Measurements from ENCODE around the genes TRDN, RSPO3 and ARHGAP18.

- PRO-cap = no peak
Measured at GRCh38 chr6:122833053-122833620, 44.1 kb downstream of the SMPDL3A start.

- PRO-cap = no peak
Measured at GRCh38 chr6:123636739-123637327, at the start of gene TRDN. Gene TRDN (minus strand): TSS chr6:123636950.

GRCh38 chr6:123802198-123802643 lies 1.4 kb upstream of the NKAIN2 start:
- PRO-cap = no peak

DNA sequence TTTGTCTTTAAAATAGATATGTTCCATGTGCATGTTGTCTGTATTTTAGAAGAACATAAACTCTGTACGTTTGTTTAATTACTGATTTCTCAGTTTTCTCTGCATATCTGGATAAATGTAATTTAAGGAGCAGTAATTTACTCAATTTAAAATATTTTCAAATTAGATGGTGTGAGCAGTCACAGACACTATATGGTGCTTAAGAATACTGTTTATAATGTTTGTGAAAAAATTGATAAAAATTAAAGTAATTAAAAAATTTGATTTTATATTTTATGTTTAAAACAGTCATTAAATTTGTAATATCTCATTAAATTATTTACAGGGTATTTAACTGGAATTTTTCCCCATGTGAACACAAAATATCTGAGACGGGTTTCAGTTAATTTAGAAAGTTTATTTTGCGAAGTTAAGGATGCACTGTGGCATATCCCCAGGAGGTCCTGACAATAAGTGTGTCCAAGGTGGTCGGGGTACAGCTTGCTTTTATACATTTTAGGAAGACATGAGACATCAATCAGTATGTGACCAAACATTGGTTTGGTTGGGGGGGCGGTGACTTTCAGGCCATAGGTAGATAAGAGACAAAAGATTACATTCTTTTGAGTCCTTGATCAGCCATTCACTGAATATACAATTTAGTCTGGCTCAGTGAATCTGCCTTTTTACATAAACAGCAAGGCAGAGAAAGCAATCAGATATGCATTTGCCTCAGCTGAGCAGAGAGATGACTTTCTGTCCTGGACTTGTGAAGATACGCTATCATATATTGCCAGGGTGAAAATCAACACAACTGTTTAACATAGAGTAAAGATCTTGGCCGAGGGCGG lies 18.9 kb downstream of the RNF217 start:
- PRO-cap = no peak

GRCh38 chr6:125044907-125045581 lies 82.8 kb downstream of the RNF217 start:
- PRO-cap = no peak

GRCh38 chr6:125707188-125707522 lies 42.3 kb upstream of the HEY2 start:
- PRO-cap = no peak

- PRO-cap = no peak
Measured at GRCh38 chr6:125884894-125885352, 71.6 kb upstream of the HINT3 start.

- PRO-cap = no peak
Measured at GRCh38 chr6:125945438-125945864, 11.1 kb upstream of the HINT3 start.

DNA sequence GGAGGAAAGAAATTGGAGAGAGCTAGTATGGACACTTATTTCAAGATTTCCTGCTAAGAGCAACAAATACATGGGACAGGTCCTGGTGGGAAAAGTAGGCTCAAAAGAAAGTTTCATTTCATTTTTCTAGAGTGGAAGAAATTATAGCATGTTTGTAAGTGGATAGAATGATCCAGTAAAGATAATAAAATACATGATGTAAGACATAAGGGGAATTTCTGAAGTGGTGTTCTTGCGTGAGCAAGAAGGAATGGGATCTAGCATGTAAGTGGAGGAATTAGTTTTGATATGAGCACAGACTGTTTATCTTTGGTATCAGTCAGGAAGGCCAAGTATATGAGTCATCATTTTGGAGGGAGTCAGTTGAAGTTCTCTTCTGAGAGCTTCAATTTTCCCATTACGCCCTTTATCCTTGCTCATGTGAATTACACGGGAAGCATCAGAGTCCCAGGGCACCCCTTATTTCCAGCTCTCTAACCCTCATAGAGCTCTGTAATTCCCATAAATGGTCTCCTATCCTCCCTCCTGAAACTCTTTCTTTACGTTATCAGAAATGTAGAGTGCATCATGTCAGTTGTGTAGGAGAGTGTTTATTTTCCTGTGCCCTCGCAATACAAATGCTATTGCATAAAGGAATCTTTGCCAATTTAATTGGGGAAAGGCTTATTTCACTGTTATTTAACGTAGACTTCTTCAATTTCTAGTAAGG lies 10.3 kb upstream of the HINT3 start:
- PRO-cap = bidirectional peak, plus-strand start at position 409 of the sequence, minus-strand start at position 106 of the sequence

- PRO-cap = no peak
Measured at GRCh38 chr6:125957848-125958459, 1.4 kb downstream of the HINT3 start.

DNA sequence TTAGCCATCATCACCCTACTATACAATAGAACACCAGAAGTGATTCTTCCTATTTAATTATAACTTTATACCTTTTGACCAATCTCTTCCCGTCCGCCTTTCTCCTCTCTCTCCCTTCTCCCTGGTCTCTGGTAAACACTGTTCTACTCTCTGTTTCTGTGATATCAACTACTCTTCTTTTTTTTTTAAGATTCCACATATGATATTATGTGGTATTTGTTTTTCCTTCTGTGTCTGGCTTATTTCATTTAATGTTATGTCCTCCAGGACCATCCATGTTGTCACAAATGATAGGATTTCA lies 19.9 kb upstream of the CENPW start:
- PRO-cap = no peak

DNA sequence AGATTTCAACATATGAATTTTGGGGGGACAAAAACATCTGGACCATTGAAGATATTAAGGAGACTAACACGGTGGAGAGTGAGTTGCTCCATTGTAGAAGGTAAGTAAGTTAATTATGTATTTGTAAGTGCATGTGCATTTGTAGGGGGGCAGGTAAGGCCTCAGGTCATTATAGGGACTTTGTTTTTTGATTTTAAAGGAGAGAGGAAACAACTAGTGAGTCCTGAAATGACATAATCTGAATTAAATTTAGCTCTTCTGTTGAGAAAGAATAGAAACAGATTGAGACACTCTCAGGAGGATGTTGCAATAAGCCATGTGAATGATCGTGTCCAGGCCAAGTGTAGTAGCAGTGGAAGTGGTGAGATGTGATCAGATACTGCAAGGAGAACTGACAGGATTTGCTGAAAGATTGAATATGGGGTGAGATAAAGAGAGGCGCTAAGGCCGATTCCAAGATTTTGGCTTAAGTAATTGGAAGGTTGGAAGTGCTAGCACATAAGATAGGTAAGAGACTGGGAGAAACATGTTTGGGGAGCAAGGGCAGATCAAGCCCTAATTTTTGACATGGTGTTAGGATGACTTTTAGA lies 2.6 kb upstream of the CENPW start:
- PRO-cap = no peak

DNA sequence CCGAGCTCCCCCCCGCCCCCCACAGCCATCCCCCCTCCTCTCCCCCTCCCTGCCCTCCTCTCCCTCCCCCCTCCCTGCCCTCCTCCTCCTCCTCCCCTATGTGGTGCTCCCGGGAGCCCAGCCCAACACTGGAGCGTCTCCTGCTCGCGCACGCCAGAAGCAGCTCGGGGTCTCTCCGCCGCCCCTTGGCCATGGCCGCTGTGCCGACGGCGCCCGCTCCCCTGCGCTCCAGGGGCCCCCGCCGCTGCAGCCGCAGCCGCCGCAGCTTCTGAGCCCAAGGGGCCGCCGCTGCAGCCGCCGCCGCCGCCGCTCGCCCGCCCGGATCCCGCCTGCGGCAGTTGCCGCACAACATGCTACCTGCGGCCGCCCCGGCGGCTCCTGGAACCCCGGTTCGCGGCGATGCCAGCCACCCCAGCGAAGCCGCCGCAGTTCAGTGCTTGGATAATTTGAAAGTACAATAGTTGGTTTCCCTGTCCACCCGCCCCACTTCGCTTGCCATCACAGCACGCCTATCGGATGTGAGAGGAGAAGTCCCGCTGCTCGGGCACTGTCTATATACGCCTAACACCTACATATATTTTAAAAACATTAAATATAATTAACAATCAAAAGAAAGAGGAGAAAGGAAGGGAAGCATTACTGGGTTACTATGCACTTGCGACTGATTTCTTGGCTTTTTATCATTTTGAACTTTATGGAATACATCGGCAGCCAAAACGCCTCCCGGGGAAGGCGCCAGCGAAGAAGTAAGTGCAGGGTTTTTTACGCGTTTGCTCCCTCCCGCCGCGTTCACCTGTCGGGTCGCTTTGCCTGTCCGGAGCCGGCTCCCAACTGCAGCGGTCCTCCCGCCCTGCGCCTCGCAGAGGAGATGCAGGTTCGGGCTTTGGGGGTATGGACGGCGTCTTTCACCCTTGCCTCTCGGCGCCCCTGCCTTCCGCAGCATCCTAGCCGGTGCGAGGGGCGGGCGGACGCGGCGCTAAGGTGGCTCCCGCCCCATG lies at the start of gene RSPO3:
RSPO3 (plus strand) TSS at position 128 of the 998 bp plus-strand sequence.
- PRO-cap = bidirectional peak, plus-strand start at position 156 of the sequence, minus-strand start outside the sequence; unidirectional peak, minus-strand start at position 435 of the sequence; unidirectional peak, plus-strand start at position 486 of the sequence

DNA sequence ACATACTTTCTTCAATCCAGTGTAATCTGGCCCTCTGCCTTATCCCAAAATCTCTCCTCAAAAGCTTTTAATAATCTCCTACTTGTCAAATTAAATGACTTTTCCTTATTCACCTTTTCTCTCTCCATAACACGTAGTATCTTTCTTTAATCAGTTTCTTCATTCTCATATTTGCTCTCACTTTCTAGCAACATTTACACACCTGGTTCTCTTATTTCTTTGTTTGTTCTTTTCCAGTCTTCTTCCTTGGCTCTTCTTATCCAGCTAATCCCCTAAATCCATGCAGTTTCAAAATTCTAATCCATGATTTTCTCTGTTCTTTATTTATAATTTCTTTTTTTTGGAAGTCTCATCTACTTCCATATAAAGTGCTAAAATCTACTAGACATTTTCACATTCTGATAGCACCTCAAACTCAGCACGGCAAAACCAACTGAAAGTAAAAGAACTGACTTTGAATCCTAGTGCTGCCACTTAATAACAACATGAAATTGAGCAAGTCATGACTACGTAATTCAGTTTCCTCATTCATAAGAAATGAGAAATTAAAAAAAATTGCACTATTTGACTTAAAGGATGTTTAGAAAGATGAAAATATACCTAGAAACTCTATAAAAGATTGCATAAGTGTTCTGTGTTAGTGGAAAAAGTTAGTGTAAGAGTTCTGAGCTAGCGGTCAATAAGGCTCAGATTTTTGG lies 26.3 kb downstream of the ECHDC1 start:
- PRO-cap = no peak

DNA sequence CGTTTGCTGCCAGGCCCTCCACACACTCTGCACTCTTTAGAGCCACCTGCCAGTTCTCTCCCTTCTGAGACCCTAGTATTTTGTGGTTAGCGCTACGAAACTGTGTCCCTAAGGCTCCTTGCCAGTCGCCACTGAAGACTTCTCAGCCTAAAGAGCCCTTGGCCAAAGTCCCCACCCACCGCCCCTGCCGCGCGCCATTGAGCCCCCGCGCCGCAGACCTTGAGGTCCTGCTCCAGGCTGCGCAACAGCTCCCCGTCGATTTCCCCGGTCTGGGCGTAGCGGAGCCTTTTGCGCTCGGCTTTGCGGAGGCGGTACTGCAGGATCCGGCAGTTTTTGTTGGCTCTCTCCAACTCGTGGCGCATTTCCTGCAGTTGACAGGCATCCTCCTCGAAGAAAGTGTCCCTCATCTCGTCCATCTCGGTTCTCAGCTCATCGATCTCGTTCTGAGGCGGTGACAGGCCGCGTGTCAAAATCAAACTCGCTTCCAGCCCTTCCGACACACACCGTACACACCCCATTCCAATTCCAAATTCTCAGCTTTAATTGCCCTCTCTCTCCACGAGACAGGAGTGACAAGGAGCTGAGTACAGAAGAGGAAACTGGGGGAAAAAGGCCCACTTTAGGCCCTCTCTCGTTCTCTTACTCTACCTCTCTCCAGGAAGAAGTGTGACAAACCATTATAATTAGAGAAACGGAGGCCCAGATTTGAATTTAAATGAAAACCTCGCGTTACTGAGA lies 55.6 kb upstream of the KIAA0408 start:
- PRO-cap = bidirectional peak, plus-strand start at position 370 of the sequence, minus-strand start at position 263 of the sequence

GRCh38 chr6:128222360-128222946 lies 297.9 kb downstream of the PTPRK start:
- PRO-cap = no peak

DNA sequence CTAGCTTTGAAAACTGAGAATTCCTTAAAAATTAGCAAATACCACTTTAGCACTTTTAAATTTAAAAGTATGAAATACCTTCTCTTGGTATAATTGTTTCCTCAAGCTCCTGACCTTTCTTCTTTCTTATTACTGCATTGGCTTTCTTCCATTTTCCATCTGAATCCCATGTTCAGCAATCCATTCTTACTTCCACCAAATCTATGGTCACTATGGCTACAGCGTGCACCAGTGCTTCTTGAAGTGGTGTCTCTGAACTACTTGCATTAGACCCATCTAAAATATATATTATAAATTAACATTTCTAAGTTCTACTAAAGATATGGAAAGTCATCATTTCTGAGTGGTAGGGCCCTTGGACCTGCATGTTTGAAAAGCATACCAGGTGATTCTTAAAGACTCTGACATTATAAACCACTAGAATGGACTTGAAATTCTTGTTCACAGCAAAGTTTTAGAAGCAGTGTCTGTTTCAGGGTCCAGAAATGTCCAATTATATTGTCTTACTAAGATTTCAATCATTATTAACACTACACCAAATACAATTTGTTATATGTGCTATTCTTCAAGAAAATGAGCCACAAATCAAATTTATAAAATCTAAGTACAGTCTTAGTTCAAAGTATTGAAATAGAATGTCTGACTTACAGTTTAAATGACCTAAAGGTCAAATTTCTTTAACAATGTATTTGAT lies 231.4 kb downstream of the PTPRK start:
- PRO-cap = no peak

- PRO-cap = no peak
Measured at GRCh38 chr6:128511208-128512046, 9.0 kb downstream of the PTPRK start.

GRCh38 chr6:129709243-129709514 lies 798 bp downstream of the ARHGAP18 start:
- PRO-cap = no peak

DNA sequence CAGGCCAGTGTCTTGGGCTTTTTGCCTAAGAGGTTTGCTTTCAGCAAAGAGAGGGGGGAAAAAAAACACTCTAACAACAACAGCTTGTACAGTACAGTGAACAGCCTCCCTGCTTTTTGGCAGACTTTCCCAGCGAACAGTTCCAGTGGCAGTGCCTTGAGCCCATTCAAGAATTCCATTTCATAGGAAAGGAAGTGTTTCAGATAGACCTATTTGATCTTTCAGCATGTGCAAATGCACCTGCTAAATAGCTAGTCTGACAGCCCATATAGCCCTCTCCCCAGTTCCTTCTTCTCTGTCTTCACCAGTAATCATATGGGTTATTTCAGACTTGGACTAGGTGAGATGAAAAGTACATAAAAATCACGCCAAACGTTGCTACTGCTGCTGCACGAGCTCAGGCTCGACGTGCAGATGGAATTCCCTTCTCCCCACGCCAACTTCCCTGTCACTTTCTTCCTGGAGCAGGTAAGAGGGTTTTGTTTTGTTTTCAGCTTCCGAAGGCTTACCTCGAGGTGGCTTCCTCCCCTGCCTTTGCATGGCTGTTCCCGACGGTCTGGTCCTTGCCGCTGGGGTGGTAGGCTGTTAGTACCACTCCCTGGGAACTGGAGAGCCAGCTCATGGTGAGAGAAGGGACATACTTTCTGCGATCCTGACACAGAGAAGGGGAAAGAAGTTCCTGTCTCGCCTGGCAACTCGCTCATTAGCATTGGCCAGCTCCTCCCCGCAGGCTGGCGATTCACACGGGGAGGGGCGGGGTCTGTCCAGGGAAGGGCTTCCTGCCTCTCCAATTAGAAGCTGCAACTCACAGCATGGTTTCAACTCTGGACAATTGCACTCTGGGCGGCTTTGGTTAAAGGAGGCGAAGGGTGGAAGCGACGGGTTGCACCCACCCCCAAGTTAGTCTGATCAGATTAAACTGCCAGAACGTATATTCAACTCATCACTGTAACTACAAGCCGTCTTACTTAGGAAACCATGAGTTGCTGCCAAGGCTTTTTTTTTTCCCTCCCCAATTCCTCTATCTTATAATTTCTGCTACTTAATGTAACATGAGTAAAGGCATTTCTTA lies at the start of gene ARHGAP18:
ARHGAP18 (minus strand) TSS at position 663 of the 1,072 bp plus-strand sequence.
- PRO-cap = bidirectional peak, plus-strand start at position 856 of the sequence, minus-strand start at position 705 of the sequence

Measured in colic lymph node (tissue), 1 donor.